Temporal lobe (tissue), 2 donors: ENCODE measurements around the genes MICU1 and MCU.

GRCh38 chr10:72277159-72277263 lies 3.3 kb downstream of the DDIT4 start:
- RAMPAGE, long total RNA: no peak

- RAMPAGE, long total RNA: no peak
Observed at GRCh38 chr10:72340642-72341332, 13.9 kb downstream of the DNAJB12 start.

GRCh38 chr10:72344954-72345170 lies 9.9 kb downstream of the DNAJB12 start:
- RAMPAGE, long total RNA: no peak

- RAMPAGE, long total RNA: no peak
Observed at GRCh38 chr10:72449929-72450665, 95.4 kb upstream of the DNAJB12 start.

DNA sequence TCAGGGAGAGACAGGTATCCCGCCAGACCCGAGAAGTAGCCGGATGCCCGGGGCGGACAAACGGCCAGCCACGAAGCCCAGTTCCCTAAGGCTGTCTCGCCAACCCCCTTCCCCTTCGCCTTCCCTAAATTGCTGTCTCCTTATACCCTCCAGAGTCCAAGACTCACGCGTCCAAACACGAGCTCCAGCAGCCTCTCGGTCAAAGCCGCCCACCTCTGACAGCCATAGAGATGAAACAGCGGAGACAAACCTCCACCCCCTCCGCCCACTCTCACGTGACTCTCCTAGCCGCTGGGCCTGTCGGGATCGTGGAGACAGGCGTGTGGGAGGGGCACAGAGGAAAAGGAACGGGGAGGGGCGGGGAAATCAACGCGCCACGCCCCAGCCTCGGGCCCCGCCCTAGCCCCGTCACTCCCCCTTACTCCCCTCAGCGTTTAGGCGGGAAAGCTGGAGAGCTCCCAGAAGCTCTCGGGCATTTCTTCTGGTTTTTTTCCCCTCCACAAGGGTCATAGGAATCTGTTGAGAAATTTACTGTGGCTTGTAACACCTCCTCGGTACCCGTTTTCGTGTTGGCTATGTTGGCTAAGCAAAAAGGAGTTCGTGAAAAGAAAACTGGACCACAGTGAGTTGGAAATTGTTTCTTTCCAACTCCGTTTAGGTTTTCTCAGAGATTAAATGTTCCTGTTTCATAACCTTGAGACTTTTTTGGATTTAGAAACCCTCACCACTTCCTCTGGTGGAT lies at the start of gene MICU1:
Gene MICU1, minus strand, starts transcription at position 237 of the 742 bp plus-strand sequence.
- RAMPAGE, long total RNA: start-site peak on the minus strand centred at position 239 of the sequence, 77 bp wide, 1,073 and 478 reads in 2 replicates

DNA sequence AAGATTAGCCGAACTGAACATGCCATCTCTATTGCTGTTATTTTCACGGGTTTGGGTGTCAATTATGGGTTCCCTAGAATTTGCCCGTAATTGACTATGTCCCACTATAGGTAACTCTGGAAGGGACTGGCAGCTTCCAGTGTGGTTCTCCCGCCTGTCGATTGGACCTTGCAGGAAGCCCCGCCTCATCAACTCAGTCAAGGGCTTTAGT lies 183 bp upstream of the MCU start:
- RAMPAGE, long total RNA: no peak

GRCh38 chr10:72692066-72693038 lies at the start of gene MCU:
MCU (plus strand) TSS chr10:72692143.
- RAMPAGE, long total RNA: no peak

GRCh38 chr10:72743908-72745073 lies 52.3 kb downstream of the MCU start:
- RAMPAGE, long total RNA: no peak

DNA sequence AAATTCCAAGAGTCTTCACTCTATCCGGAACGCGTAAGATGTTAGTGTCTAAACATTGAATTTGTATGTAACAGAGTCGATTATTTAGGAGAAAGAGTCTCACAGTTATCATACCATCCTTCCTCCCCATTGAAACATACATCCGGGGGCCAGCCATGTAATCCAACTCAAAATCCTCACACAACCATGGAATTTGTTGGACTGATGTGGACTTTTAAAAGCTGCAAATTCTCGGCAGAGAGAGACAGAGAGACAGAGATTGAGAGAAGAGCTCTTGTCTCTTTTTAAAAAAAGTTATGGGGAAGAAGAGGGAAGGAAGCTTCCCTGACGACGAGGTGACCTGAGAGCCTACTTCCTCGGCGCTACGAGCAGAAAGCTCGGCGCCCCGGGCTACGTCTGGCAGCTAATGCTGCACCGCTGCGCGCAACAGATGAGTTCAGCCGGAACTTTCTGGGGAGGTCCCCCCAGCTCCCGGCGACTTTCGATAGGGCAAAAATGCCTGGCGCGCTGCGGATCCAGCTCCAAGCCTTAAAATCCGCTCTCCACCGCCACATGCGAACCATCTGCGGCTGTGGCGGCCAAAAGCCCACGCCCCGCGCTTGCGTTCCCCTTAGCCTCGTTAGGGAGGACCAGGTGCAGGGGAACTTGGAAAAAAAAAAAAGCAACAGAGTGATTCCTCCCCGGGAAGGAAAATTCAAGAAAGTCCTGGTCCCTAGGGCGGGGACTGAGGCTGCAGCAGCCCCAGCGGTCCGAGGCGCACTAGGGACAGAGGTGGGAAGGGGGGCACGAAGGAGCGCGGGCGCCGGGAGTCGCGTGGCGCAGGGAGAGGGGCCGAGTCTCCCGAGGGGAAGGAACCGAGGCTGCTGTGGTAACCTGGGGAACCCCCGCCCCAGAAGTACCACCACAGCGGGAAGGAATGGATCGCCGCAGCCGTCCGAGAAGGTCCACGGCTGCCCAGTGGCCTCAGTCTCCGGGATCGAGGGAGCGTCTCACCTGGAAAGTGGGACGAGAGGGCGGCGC lies 583 bp downstream of the P4HA1 start:
- RAMPAGE, long total RNA: no peak

DNA sequence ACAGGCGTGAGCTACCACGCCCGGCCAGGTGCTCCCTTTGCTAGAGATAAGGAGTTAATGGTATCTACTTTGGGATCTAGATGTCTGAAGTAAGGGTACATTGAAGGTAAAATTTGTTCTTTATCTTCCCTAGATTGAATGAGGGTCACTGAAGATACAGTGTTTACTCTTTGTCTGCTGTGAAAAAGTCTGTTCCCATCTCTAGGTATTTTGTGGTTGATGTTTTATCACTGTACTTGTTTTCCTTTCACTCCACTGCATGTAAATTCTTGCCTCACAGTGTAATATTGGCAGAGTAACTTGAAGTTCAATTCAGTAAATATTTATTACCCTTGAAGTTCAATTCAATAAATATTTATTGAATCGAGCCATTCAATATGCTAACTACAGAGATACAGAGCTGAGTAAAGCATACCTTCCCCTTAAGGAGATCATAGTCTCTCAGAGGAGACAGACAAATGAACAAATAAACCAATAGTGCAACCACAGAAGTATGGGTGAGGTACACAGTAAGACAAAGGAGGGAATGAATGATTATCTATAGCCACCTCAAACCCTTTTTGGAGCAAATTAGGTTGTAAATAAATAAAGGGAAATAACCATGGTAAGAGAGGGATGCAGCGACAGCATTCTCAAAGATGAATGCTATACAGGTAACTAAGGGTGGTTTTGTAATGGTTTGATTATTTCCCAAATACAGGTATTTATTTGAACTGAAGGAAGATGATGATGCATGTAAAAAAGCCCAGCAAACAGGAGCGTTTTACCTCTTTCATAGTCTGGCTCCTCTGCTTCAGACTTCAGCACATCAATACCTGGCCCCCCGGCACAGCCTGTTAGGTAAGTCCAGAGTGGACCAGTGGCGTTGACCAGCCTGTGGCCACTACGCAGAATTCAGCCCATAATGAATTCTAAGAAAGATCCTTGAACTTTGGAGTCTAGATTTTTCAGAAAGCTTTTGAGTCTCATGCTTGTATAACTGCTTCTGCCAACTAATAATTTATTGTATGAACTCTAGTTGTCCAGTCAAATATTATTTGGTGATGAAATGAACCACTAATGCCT lies 9.4 kb downstream of the NUDT13 start:
- RAMPAGE, long total RNA: no peak

- RAMPAGE, long total RNA: no peak
Observed at GRCh38 chr10:73244804-73245644, 2.0 kb downstream of the DNAJC9 start.

- RAMPAGE, long total RNA: no peak
Observed at GRCh38 chr10:73490172-73490959, 5.5 kb downstream of the PPP3CB start.

- RAMPAGE, long total RNA: no peak
Observed at GRCh38 chr10:73494924-73495878, 623 bp downstream of the PPP3CB start.

GRCh38 chr10:73575491-73576971 lies 15.1 kb downstream of the USP54 start:
- RAMPAGE, long total RNA: no peak

- RAMPAGE, long total RNA: no peak
Observed at GRCh38 chr10:73769534-73769866, 2.6 kb upstream of the FUT11 start.

DNA sequence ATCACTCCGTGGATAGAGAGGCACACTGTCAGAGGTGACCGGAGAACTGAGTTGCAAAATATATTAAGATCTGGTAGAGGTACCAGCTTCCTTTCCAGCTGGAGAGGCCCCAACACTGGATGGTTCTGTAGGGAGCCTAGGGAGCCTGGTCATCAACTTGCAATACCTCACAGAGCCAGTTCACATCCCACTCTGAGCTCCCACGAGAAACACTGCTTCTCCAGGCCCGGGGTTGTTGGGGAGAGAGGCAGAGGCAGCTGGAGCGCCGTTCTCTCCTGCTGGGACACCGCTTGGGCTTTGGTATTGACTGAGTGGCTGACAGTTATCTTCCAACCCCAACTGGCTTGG lies 436 bp upstream of the FUT11 start:
- RAMPAGE, long total RNA: no peak

GRCh38 chr10:73815896-73816524 lies 4.6 kb upstream of the NDST2 start:
- RAMPAGE, long total RNA: no peak

DNA sequence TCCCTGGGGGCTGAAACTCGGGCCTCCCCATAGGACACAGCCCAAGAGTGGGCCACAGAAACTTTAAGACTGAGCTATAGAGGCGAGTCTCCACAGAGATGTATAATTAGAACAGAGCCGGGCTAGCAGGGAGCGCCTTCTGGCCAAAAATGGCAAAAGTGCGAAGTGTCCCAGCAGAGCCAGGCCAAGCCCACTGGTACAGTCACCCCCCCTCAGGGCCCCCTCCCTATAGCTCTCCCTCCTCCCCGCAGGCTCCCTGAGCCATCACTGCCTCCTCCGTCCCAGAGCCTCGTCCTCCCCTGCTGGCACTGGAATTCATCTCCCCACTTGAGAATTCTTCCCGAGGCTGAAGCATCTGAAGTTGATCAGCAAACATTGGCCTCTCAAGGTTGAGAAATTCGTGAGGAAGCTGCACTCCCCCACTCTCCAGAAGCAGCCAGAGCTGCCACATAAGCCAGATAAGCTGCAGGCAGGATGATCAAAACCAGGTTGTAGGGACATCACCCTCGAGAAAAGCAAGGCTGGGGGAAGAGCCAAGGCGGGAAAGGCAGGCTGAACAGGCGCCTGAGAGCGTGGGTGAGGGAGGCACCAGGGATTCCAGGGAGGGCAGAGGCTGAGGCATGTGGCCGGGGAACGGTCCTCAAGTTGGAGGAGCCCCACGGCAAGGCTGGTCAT lies 23.4 kb downstream of the CAMK2G start:
- RAMPAGE, long total RNA: no peak

- RAMPAGE, long total RNA: no peak
Observed at GRCh38 chr10:73907816-73908332, 3.1 kb upstream of the PLAU start.

DNA sequence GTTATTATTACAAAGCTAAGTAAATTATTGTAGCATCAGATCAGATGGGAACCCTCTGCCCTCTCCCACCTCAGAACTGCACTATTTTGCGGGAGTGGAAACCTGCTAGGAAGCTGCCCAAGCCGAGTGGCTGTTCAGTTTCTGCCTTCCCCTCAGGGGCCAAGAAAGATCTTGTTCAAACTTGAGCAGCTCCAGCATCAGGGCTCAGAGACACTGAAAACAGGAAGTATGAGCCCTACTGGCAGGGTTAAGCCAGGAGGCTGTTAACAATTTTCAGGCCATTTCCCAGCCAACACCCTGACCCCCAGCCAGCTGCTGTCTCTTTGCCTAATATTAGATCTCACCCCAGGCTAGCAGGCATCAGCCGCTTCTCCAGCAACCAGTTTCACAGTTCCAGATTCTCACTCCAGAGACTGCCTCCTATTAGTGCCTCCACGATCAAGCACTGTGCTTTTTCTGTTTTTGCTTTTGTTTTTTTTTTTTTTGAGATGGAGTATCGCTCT lies 9.2 kb downstream of the PLAU start:
- RAMPAGE, long total RNA: no peak